Gallbladder (tissue), 1 donor: Measurements from ENCODE around the genes RNF187 and RAB4A.

DNA sequence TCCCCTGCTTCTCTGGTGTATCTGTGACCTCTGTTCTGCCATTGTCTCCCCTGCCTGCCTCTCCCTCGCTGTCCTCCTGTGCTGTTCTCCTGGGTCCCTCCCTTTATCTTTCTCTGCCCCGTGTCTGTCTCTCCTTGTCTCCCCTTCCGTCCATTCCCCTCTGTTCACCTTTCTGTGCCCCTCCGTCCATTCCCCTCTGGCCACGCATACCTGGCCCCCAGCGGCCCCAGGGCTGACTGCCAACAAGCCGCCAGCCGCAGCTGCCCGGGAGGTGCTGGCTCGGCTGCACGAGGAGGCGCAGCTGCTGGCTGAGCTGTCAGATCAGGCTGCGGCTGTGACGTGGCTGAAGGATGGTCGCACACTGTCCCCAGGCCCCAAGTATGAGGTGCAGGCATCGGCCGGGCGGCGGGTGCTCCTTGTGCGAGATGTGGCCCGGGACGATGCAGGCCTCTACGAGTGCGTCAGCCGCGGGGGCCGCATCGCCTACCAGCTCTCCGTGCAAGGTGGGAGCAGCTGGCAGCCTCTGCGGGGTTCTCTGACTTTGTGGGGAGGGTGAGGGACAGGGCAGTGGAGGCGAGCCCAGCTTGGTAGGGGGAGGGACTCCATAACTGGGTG lies 8.5 kb downstream of the OBSCN start:
- PRO-cap = no peak

DNA sequence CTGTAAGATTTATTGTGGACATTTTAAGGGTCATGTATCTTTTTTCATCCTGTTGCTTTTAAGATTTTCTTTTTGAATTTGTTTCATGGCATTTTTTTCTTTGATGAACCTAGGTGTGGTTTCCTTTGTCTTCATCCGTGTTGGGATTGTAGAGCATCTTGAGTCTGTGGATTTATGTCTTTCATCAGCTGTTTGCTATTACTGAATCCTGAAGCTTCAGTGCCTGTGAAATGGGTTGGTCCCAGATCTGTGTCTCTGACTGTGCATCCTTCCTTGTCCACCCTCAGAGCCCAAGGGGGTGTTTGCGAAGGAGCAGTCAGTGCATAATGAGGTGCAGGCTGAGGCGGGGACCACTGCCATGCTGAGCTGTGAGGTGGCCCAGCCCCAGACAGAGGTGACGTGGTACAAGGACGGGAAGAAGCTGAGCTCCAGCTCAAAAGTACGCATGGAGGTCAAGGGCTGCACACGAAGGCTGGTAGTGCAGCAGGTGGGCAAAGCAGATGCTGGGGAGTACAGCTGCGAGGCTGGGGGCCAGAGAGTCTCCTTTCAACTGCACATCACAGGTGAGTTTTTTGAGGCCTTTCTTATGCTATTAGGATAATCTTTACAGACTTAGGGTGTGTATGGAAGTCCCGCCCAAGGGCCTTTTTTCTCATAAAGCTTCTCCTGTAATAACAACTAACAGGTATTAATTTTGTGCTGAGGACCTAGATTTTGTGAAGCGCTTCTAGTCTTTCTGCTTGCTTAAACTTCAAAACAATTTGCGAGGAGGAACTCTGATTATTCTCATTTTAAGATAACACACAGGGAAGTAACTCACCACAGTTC lies 37.5 kb downstream of the OBSCN start:
- PRO-cap = no peak

- PRO-cap = no peak
Measured at GRCh38 chr1:228256595-228257160, 48.8 kb downstream of the OBSCN start.

DNA sequence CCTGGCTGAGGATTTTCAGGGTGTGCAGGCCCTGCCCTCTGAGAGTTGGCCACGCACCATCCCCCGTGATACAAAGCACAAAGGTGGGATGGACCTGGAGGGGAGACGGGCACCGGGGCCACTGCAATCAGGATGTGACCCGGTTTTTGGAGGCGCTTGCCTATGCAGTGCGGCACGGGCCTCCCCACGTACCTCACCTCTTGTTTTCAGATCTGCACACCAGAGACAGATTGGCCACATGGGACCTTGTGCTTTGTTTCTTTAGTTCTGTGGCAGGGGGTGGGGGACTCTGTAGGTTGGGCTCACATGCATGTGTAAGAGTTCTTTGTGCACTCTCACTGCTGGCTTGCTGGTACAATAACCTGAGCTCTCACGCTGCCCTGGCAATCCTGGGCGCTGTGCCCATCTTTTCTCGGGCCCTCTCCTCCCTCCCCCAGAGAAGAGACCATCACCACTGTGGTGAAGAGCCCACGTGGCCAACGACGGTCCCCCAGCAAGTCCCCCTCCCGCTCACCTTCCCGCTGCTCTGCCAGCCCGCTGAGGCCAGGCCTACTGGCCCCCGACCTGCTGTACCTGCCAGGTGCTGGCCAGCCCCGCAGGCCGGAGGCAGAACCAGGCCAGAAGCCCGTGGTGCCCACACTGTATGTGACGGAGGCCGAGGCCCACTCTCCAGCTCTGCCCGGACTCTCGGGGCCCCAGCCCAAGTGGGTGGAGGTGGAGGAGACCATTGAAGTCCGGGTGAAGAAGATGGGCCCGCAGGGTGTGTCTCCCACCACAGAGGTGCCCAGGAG lies 47.3 kb downstream of the TRIM11 start:
- PRO-cap = no peak

DNA sequence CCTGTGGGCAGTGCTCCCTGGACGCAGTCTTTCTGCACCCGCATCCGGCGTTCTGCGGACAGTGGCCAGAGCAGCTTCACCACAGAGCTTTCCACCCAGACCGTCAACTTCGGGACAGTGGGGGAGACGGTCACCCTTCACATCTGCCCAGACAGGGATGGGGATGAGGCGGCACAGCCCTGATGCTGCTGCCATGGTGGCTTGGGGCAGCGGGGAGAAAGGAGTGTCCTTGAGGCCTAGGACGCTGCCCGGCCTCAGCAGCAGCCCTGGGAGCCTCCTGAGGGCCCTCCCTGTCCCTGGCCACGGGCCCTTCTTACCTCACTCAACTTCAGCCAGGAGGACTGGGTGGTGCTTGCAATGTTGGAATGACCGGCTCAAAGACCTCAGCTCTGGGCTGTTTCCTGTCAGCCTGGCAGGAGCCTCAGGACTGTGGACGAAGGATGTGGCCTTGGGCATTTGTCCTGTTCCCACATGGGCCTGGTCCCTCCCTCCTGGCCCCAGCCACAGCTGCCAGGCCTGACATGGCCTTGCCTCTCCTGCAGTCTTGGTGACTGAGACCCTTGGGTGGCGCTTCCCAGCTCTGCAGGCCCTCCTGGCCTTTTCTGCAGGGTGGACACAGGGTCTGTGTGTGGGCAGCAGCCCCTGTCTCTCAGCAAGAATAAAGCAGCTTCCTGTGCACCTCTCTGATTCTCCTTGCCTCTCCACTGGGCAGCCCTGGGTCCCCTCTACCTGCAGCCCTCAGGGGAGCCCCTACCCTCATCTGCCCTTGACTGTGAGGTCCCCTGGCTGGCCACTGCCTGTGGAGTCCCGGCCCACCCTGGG lies 45.9 kb downstream of the TRIM11 start:
- PRO-cap = no peak

GRCh38 chr1:228379204-228379586 lies 27.4 kb downstream of the TRIM11 start:
- PRO-cap = no peak

- PRO-cap = no peak
Measured at GRCh38 chr1:228396617-228397291, 9.9 kb downstream of the TRIM11 start.

DNA sequence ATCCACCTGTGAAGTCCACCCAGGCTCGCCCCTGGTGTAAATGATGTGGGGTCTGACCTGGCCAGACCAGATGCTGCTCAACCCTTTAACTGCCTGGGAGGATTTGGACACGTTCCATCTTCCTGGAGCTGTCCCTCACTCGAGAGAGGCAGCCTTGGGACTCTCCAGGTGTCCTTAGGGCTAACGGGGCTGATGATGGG lies 3.7 kb upstream of the H3-4 start:
- PRO-cap = no peak

GRCh38 chr1:228464560-228464779 lies 6.6 kb downstream of the H2BC26 start:
- PRO-cap = bidirectional peak, plus-strand start at chr1:228464865, minus-strand start at chr1:228464629

- PRO-cap = bidirectional peak, plus-strand start at chr1:228487382, minus-strand start at chr1:228487076
Measured at GRCh38 chr1:228486968-228487471, at the start of gene RNF187. TSS of gene RNF187 (plus strand) at chr1:228487382.

DNA sequence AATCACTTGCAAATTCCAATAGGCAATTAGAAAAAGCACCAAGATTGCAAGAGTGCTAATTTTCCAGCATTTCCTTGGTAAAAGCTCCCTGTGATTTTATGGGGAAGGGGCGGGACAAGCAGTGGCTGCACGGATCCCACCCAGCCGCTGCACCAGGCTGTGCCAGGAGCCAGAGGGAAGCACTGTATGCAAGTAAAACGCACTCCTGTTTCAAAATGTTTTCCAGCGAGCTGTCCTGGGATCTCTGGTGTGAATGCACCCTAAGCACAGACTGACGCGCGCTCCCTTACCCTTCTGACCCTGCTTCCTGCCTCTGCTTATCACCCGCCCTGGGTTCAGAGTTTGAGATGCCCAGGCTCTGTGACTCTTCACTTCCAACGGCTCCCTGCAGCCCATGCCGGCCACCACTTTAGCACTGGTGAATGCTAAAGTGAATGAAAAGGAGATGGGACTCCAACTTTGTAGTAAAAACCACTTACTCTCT lies 131.2 kb downstream of the RHOU start:
- PRO-cap = no peak

GRCh38 chr1:228978663-228979130 lies 243.4 kb downstream of the RHOU start:
- PRO-cap = no peak

GRCh38 chr1:229027567-229028125 lies 243.3 kb upstream of the RAB4A start:
- PRO-cap = no peak

DNA sequence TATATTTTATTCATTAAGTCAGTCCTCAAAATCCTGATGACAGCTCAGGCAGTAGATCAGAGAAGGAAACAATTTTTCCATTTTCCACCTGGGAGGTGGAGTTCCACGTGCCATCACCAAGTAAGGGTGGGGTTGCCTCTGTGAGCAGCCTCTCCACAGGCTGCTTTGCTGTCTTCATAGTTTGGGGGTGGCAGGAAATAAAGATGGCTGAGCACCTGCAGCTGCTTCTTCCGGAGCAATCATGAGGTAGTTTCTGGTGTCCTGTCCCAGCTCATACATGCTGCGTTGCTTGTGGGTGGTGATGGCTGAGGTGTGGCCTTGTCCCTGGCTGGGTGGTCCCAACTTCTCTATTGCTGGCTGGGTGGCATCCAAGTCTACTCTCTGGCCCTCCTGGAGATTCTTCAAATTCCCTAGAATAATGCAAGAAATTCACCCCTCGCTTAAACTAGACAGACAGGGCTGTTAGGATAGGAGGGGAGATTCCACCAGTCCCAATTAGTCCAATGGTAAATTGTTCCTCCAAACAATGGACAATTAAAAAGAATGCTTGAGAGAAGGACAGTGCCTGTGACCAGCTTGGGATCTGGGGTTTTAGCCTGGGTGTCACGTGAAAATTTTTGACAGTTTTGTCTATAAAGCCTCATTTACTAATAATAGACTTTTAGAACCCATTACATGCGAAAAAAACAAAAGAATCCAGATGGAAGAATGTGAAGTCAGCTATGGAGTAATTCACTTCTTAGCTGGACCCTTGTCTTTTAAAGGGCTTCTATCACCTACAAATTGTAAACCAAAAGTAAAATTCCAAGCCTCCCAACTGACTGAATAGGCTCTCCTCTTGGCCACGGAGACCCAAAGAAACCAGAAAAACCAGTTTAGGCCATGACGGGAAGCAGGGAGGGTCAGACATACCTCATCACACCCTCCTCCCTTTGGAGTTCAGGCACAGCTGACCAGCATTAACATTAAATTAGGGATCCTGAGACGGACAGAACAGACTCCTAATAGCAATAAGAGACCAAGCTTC lies 177.7 kb upstream of the RAB4A start:
- PRO-cap = bidirectional peak, plus-strand start at position 968 of the sequence, minus-strand start at position 854 of the sequence

DNA sequence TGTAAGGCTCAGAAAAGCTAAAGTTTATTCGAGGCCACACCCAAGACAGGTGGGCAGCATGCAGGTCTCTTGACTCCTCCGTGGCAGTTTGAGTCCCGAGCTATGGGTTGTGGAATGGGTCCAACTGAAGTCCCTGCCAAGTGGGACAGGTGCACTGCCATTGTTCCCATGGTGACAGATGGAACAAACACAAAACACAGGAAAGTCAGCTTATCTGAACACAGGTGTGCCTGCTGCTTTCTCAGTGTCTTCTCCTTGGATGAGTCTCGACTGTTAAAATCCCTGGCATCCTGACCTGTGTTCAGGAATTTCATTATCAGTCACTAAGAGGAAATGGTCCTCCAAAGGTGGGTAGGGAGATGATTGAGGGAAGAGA lies 99.0 kb upstream of the RAB4A start:
- PRO-cap = bidirectional peak, plus-strand start at position 245 of the sequence, minus-strand start at position 90 of the sequence

DNA sequence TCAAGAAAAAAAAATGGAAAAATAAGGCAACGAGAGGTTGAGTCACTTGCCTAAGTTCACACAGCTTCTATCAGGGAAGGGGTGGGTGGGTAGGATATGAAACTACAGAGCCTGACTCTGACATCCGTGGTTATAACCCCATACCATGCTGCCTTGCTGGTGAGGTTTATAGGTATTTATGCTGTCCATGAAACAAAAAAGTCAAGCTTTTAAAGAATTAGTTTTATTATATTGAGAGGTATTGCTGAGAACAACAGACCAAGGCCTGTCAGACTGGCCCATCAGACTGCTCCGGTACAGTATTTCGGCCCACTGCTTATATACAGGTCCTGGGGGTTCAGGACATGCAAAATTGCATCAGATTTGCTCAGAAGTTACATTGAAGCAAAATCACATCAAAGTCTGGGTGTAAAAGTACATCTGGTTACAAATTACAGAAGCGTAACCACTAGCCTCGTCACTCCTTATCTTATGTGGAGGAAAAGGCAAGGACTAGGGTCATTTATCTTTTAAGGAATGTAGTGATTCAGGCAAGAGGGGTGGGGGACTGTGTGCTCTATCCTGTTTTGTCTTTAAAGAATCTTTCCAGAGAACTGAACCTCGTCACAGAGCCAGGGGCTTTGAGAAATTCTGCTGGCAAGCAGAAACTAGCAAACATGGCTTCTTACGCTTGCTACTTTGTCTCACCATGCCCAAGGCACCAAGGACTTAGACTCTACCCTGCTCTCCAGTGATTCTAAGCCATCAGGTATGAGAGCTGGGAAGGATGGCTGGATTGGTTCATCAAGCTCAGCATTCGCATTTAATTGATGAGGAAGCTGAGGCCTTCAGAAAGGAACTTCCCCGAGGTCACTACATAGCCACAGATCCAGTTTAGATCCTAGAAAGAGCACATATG lies 61.2 kb upstream of the RAB4A start:
- PRO-cap = no peak

DNA sequence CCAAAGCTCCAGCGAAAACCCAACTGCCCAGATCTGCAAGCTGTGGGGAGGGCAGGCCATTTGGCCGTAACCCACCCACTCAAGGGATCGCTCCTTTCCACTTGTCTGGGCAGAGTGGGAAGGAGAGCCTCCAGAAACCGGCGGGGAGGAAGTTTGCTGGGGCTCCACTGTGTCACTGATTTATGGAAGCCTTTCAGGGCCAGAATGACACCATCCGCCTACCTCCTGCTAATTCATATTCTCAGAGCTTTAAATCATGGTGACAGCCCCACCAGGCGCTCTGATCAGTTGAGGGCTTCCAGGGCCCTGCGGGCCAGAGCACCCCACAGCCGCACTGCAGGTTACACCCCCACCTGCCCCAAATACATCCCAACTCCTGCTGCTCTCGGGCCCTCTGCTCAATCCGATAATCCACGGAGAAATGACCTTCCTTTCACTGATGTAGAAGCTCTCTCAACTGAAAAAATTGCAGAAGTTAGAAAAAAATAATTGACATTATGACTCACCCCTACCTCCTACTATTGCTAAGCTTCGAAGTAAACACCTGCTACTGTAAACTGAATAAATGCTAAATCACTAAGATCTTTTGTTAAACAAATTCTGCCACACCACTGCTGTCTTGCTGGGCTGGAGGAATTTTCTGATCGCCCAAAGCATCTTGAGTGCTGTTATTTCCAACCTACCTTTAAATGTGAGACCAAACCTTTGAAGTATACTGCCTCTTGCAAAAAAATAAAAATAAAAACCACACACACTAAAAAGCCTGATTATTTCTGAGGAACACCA lies 40.5 kb upstream of the RAB4A start:
- PRO-cap = no peak

DNA sequence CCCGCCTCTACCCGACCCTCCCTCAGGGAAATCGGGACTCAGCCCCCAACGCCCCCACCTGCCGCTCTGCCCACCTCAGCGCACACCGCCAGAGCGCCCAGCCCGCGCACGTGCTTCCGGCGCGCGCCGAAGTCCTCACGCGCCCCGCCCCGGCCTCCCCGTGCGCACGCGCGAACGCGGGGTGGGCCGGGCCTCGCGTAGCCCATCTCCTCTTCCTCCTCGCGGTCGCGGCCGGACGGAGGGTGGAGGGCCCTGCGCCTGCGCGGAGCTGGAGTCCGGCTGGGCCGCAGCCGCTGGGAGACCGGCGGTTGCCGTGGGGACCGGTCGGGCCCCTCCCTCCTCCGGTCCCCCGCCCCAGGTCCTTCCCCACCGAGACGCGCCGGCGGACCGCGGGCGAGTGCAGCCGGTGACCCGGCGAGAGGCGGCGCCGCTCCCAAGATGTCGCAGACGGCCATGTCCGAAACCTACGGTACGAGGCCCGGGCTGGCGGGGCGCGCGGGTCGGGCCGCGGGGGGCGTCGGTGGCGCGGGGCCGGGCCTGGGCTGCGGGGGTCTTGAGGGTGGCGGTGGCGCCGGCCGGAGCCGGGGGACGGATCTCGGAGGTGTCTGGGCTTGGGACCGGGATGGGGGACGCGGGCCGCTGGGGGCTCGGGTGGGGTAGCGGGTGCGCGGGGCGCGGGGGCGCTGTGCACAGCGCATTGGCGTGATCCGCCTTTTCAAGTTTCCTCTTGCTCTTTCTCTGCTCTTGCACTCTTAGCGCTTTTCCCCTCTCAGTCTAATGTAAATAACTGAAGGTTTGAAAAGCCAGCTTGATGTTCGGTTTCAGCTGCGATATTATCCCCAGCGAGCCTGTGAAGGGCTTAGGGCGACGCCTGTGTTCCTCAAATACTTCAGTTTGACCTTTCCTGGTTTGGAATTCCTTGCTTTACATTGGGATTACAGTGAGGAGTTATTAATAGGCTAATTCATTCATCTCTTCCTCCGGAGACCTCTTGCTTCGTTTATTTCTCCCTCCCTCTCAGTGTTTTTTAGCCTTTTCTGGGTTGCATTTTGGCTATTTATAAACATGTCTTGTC lies at the start of gene RAB4A:
RAB4A (plus strand) TSS at position 210 of the 1,075 bp plus-strand sequence.
- PRO-cap = bidirectional peak, plus-strand start at position 222 of the sequence, minus-strand start at position 112 of the sequence

DNA sequence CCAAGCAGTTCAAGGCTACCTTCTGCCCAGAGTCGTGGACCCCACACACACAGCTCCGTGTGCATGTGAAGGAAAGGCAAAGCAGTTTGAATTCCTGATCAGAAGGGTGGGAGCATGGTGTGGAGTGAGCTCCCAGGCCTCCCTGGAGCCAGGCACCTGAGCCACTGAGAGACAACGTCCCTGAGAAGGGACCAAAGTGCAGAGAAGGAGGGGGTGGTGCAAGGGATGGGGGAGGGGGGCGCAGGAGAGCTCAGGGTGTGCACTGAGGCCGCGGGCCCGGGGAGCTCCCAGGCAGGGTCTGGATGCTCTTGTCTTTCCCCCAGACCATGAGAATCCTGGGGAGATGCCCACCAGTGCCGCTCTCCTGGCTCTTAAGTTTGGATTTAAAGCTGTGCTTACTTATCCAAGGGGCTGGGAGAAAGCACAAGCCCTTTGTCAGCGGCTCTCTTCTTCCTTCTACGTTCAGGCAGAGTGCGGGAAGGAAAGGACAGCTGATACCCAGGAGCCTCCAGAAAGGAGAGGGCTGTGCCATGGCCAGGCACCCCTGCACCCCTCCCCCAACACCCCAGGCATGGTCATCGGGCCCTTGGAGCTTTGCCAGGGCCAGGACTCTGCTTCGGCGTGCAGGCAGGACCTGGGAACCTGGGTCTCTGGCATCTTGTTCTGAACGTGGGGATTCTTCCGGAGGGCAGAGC lies 24.1 kb downstream of the ACTA1 start:
- PRO-cap = no peak

GRCh38 chr1:229432513-229433211 lies 1.2 kb downstream of the ACTA1 start:
- PRO-cap = no peak